SUDHL5 (cell line): ENCODE measurements around a stretch of chr9.

DNA sequence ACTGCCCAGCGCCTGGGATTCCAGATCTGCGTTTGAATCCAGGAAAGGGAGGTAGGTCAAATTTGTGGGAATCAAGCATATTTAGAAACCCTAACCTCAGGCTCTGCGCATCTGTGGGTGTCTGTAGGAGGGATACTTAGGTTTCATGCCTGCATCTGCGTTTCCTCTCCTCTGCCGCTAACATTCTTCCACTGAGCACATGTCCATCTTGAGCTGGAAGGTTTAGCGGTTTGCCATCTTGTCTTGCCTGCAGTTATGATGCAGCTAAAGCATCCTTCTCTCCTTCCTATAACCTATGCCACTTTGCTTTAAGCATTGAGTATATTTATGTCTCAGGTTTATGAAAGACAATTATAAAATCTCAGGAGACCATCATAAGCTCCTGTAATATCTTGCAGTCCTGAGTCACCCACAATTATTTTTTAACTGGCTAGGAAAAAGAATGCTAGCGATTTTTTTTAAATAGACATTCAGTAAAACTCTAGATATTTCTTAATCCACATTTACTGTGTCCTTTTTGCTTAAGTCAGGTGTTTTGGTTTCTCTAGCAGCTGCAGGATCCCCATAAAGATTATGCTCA is 26.0 kb downstream of the SYK start:
- PRO-cap = unidirectional peak, minus-strand start at position 260 of the sequence

DNA sequence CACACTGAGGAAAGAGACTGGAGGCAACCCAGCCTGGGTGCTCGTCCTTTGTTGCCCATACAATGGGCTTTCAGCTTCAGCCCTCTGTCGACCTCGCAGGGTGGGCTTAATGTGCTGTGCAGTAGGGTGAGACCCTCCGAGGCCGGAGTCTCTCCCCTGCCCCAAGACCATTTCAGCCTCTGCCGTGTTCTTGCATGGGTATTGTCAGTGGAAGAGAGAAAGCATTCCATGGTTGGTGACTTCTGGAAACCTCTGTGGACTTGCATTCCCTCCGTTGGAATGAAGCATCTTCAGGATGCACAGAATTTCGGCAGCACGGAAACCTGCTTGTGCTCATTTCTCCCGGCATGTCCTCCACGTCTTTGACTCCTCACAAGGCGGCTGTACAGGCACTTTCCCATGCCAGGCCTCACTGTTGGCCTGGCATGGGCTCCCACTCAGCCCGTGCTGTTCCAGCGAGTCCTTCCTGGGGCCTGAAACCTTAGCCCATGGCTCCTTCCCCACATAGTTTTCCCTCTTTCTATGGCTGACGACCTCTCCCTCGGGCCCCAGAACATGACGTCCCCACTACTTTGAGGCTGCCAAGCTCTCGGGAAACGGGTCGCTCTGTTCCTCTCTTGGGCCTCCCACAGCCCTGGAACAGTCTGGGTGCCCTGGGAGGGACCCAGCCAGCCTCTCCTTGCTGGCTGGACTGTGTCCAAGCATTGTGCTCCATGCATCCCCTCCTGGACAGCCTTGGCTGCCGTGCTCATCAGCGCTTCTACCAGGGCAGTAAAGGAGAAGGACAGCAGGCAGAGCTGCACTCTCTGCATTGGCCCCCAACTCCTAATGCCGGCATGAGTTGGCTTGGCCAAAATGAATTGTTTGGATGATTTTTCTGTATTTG is 118.1 kb downstream of the SYK start:
- PRO-cap = no peak

GRCh38 chr9:90997424-90997799 is 195.8 kb downstream of the SYK start:
- PRO-cap = no peak

- PRO-cap = no peak
Measured at GRCh38 chr9:91117283-91117907, 244.3 kb downstream of the AUH start.

DNA sequence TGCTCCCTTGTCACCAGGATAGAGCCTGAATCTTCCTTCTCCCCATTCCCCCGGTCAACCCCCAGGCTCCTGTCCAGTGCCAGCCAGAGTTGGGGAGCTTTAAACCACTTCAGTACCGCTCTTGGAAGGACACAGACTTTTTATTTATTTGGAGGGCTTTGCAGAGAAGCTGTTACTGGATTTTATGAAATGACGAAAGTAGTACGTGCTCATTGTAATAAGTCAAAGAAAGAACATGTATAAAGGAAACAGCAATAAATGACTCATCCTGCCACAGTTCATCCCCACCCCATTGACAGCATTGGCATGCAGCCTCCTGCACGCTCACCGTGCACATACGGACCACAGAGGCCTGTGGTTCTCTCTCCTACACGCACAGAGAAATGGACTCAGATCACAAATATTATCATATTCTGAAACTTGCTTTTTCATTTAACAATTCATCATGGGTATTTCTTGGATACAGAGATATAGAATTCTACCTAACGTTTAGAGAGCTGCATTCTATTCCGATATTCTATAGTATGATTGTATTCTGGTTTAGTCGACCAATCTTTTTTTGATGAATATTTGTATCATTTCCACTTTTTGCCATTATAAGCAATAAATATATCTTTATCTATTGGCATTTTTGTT is 230.1 kb downstream of the AUH start:
- PRO-cap = no peak

GRCh38 chr9:91358864-91359885 is 2.5 kb downstream of the AUH start:
- PRO-cap = no peak

GRCh38 chr9:91403925-91404356 is 19.7 kb downstream of the NFIL3 start:
- PRO-cap = no peak

DNA sequence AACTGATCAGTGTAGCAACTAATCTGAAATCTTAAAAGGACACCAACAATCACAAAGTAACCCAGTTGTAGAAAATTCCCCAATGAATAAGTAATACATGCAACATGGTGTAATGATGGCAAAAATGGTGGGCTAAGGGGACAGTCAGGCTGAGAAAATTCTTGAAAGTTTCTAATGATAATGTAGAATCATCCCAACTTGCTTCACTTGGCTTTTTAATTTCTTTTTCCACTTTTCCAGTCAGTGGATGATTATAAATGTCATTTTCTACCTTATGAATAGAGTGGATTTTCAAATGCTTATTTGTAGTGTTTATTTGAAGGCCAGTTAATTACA is 5.4 kb downstream of the NFIL3 start:
- PRO-cap = no peak

GRCh38 chr9:91517608-91517816 is 93.9 kb upstream of the NFIL3 start:
- PRO-cap = no peak

- PRO-cap = no peak
Measured at GRCh38 chr9:91796324-91796699, 153.7 kb downstream of the ROR2 start.

- PRO-cap = no peak
Measured at GRCh38 chr9:91800466-91800787, 149.6 kb downstream of the ROR2 start.

DNA sequence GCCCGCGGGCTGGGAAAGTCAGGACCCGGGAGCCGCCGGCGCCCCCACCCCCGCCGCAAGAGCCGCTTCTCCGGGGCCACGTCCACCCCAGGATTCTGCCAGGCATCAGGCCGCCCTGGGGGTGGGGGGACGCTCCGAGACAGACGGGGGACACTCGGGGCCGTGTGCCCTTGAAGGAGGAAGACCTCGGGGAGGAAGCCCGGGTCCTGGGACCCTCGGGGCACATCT is 820 bp downstream of the ROR2 start:
- PRO-cap = no peak

DNA sequence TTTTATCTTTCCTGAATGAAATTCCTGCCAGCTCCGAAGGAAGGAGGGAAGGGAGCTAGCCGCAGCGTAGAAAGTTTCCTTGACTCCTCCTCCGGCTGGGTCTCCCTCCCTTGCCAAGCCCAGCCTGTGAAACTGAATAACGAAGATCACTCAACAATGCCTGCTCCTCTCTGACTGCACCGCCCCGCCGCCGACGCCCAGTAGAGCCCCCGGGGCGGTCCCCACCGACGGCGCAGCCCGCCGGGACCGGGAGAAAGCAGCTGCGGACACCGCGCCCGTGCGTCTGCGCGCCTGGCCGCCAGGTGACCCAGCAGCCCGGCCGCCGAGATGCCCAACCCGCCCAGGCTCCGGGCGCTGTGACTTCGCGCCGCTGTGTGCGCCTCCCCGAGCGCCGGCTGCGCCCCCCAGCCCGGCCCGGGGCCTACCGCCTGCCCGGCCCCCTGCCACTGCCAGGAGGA is 25.9 kb upstream of the SPTLC1 start:
- PRO-cap = no peak

GRCh38 chr9:92292893-92293114 is 693 bp downstream of the IARS1 start:
- PRO-cap = no peak

DNA sequence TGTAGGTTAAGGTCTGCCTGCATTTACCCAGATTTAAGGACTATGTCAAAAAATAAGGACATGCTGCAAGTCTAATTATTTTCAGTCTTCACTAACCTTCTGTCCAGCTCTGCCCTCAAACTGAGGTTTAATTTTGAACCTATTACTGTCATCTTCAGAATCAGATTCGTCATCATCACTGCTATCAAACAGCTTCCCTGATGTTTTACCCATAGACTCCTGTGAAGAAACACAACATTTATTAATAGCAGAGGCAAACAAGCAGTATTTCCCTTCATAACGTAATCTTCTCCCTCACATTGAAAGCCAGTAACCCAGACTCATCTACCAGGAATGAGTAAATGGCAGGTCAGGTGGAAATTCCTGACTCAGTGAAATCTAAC is 14.7 kb downstream of the NOL8 start:
- PRO-cap = no peak

- PRO-cap = no peak
Measured at GRCh38 chr9:92403021-92403638, 1.2 kb downstream of the OGN start.

GRCh38 chr9:92501657-92502078 is 34.1 kb downstream of the ECM2 start:
- PRO-cap = no peak

DNA sequence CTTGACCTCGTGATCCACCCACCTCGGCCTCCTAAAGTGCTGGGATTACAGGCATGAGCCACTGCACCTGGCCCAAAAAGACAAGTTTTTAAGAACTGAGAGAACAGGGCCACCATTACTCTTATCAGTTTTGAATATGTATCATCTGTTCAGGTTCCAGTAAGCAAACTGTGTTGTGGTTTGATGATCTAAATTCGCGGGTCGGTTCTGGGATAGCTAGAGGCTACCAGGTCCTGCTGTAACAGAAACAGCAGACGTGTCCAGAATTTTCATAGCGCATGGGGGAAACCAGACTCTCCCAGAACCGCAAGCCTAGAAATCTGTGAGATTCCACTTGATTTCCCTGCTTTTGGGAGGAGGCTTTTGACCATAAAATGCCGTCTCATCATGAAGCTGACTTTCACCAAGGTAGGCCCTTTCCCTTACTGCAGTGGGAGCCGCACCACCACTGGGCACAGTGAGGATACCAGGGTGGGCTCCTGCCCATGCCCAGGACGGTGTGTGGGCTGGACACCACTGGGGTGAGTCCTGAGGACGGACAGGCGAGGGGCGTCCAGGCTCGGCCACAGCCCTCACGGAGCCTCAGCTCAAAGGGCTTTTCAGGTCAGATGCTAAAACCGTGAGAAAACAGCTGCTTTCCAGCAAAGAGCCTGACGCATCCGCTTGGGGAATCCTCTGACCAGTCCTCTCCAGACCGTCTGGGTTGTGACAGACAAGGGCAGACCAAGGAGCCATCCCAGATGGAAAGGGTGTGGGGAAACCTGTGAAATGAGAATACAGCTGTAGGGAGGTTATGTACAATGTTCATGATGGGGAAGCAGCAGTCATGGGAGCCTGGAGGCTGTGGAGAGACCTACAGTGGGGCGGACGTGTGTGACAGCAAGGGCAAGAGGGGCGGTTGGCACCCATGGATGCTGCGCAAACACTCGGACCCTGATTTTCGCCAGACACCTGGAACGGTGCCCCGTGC is 59.4 kb downstream of the IPPK start:
- PRO-cap = no peak

GRCh38 chr9:92740037-92740461 is 24.6 kb downstream of the BICD2 start:
- PRO-cap = no peak

- PRO-cap = no peak
Measured at GRCh38 chr9:92756791-92757104, 7.9 kb downstream of the BICD2 start.